ENCODE measurements around a stretch of chr15.

GRCh38 chr15:65423766-65424157, 1.0 kb upstream of the IGDCC4 start:
- PRO-cap: no peak
- RAMPAGE, long total RNA, 3 experiments: no peak in any of the 3 experiments

DNA sequence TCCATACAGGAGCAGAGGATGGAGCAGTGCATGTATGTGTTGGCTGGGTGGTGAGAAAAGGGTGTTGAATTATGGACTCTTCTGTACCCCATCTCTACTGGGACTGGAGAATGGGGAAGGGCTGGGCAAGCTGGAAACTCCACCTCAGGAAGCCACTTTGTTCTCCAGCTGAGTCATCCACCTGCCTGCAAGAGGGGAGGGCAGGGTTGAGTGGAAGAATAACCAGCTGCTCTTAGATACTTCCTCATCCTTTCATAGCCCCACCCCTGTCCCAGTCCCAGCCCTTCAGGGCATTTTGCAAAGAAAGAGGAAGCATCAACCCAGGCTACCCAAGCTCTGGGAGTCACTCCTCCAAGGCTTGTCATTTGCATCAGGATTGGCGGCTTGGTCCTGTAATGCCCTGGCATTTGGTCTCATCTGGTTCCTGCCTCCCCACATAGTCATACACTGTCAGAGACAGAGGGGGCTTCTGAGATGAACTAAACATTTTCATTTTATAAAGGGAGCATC, 33.1 kb downstream of the RAB11A start:
- PRO-cap: no peak
- RAMPAGE, long total RNA, 3 experiments: no peak in any of the 3 experiments

DNA sequence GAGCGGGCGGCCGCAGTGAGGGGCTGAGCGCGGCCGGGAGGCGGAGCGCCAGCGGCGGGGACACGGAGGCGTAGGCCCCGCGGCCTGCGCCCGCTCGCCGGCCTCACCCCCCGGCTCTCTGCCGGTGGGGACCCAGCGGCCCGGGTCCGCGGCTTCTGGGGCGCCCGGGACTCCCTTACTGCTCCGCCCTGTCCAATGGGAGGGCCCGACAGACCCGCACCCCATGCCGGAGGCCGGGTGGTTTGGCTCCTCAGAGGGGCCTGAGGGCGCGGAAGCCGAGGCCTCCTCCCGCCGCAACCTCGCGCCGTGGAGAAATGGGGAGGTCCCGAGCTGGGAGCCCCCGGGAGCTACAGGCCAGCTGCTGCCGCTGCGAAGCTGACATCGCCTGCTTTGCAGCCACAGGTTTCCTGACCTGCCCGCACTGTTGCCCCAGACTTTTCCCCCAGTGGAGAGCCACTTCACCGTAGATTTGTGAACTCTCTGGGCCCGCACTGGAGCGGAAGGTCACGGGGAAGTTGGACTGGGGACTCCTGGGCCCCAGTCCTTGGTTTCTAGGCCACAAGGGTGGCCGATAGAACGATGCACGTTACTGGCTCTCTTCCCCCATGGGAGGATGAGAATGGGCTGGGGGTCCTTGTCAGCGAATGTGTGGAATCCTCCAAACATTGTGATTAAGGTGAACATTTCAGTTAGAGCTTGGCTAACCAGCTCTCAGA, 563 bp downstream of the DIS3L start:
- PRO-cap: bidirectional peak, plus-strand start at position 63 of the sequence, minus-strand start outside the sequence
- RAMPAGE, long total RNA, 3 experiments: start-site peak on the plus strand in 1 of 3 experiments, centred at position 86 of the sequence, 17 reads per replicate

DNA sequence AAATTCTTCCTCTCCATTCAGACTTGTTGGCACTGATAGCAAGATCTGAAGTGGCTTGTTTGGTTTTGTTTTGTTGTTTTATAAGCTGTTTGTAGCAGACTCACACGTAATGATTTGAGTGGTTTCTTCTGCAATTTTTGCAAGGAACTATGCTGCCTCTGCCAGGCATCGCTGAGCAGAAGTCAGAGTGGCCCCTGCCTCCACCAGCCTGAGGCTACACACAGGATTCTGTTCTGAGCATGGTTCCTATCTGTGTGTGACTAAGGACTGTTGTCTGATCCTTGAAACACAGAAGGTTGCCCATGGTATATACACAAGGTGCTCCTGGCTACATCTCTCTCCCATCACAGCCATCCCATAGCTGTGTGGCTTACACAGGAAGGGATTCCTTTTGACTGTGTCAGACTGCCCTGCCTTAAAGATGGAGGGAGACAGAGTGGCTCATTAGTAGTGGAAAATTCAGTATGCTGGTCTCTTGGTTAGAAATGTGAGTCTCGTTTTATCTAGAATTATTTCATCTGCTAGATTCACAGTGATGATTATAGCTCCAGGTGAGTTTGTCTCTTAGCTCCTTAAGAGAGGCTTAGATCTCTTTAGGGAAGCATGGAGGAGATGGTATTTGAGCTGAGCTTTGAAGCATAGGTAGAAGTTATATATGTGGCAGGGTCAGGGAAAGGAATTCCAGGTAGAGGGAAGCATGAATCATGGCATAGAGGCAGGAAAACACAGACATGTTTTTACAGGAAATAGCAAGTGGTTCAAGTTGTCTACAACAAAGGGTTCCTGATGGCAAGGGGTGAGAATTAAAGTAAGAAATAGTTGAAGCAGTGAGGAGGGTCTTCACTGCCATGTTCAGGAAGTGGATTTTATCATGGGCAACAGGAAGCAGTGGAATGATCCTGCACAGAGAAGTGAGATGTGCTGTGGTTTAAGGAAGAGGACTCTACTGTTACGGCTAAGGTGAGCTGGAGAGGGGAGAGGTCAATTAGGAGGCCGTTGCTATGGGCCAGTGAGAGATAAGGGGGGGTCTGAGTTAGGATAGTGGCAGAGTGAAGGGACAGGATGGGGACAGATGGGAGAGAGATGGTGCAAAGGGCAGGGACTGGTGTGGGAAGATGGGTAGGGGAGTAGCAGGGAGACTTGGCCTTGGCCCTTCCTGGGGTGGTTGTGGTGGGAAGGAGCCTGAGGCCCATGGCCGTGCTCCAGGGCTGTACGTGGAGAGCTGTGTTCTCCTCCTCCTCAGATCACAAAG, 37.4 kb downstream of the SNAPC5 start:
- PRO-cap: no peak
- RAMPAGE, long total RNA, 3 experiments: no peak in any of the 3 experiments

GRCh38 chr15:66466706-66467180, 30.8 kb downstream of the SNAPC5 start:
- PRO-cap: no peak
- RAMPAGE, long total RNA, 3 experiments: no peak in any of the 3 experiments

GRCh38 chr15:66470524-66471043, 27.0 kb downstream of the SNAPC5 start:
- PRO-cap: no peak
- RAMPAGE, long total RNA, 3 experiments: no peak in any of the 3 experiments

- PRO-cap: no peak
- RAMPAGE, long total RNA, 3 experiments: no peak in any of the 3 experiments
Measured at GRCh38 chr15:66642481-66642937, 59.5 kb upstream of the SMAD6 start.

DNA sequence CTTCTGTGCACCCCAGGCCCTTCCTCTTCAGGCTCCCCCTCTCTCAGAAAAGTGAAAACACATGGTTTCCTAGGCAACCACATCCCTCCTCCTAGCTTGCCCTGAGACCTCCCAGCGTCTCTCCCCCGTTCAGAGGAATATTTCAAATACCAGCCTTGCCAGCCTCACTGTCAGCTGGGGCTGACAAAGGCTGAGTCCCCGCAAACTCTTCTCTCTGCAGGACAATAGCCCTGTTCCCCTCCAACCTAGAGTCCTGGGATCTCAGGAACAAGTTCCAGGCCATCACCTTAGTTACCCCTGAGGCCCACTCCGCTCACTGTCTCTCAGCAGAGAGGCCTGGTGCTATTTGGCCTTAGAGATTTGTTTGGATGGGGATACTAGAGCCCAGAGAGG, 44.6 kb upstream of the SMAD6 start:
- PRO-cap: no peak
- RAMPAGE, long total RNA, 3 experiments: no peak in any of the 3 experiments

DNA sequence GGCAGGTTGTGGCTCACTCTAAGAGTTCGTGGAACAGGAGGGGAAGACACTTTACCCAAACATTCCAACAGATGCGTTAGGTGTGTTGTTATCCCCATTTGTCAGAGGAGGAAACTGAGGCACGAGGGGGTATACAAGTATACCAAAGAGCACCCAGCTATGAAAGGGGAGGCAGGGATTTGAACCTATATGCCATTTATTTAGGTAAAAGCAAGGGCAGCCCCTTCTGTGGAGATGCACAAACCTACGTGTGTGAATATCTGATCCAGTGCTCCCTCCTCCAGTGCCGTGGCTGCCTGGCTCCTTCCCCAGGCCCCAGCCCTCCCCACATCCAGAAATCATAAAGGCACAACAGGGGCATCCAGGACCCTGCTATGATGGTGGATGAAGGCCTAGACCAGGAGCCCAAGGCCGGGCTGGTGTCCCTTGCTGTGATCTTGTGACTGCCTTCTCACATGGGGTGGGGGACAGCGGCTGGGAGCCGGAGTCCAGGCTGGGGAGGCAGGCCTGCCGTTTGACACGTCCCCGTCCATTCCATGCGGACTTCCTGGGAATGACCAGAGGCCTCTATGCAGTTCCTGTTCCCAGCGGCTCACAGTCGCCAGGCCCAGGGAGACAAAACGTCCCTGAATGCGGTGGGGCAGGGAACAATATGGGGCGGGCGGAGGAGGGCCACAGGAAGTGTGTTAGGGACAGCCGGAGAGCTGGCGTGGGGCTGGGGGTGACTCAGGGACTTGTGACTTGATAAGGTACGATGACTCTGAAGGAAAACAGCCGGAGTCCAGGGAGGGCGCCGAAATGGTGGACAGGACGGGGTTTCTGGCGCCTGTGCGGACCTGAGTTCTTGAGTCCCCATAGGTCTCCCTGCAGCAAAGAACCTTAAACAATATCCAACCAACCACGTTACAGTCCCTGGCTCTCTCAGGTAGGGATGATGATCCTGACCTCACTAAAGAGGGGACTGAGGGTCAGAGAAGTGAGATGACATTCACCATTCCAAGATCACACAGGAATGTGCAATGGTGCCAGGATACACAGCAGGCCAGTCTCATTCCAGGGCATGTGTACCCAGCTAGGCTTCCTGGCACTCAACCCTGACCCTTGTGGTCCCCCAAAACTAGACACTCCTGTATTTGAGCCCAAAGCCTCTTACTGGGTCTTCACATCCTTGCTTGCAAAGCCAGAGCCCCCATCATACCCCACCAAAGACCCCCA, 40.6 kb upstream of the SMAD6 start:
- PRO-cap: bidirectional peak, plus-strand start at position 773 of the sequence, minus-strand start at position 445 of the sequence
- RAMPAGE, long total RNA, 3 experiments: no peak in any of the 3 experiments

GRCh38 chr15:66662313-66662909, 39.6 kb upstream of the SMAD6 start:
- PRO-cap: no peak
- RAMPAGE, long total RNA, 3 experiments: no peak in any of the 3 experiments

DNA sequence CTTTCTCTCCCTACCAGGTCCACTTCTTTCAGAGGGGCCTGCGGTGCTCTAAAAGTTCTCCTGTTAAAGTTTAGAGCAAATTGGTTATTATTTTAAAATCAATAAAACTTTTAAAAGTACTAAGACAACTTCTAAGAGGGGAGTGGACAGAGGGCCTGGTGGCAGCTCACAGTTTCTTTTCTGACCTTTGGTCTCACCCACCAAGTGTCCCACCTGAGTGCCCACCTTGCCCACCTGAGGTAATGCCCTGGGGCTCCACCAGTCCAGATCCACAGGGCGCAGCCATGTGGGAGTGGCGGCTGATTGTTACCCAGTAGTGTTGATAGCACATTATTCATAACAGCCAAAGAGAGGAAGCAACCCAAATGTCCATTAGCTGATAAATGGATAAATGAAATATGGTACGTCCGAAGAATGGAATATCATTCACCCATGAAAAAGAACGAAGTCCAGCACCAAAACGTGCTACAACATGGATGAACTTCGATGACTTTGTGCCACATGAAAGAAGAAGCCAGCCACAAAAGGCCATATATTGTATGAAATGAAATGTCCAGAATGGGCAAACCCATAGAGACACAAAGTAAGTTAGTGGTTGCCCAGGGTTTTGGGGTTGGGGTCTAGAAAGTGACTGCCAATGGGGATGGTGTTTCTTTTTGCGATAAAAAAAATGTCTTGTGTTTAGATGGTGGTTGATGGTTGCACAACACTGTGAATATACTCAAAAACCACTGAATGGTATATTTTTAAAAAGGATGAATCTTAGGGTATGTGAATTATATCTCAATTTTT, 6.3 kb downstream of the SMAD6 start:
- PRO-cap: no peak
- RAMPAGE, long total RNA, 3 experiments: no peak in any of the 3 experiments

GRCh38 chr15:66743960-66744426, 42.0 kb downstream of the SMAD6 start:
- PRO-cap: no peak
- RAMPAGE, long total RNA, 3 experiments: no peak in any of the 3 experiments

GRCh38 chr15:66763228-66763651, 61.2 kb downstream of the SMAD6 start:
- PRO-cap: no peak
- RAMPAGE, long total RNA, 3 experiments: no peak in any of the 3 experiments

GRCh38 chr15:66938542-66938815, 126.9 kb upstream of the SMAD3 start:
- PRO-cap: no peak
- RAMPAGE, long total RNA, 3 experiments: no peak in any of the 3 experiments

GRCh38 chr15:67013655-67014214, 51.7 kb upstream of the SMAD3 start:
- PRO-cap: no peak
- RAMPAGE, long total RNA, 3 experiments: no peak in any of the 3 experiments

DNA sequence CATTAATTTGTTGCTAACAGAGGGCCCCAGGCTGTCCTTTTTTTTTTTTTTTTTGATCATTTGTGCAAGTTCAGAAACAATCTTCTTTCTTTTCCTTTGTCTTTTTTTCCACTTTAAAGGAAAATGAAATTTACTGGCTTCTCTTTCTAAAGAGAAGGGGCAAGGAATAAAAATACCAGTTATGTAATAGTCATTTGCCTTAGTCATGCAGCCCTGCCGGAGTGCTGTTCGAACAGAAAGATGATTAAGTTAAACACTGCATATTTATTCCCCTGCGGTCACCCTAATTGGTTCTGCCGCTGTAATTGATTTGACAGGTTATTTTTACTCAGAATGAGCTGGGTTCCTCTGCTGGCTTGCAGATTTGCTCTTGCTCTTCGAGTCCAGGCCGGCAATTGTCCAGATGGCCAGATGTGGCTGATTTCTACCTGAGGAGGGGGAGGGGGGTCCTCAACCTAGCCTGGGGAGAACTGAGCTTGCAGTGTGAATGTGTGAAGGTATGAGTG, 23.5 kb upstream of the SMAD3 start:
- PRO-cap: no peak
- RAMPAGE, long total RNA, 3 experiments: no peak in any of the 3 experiments

DNA sequence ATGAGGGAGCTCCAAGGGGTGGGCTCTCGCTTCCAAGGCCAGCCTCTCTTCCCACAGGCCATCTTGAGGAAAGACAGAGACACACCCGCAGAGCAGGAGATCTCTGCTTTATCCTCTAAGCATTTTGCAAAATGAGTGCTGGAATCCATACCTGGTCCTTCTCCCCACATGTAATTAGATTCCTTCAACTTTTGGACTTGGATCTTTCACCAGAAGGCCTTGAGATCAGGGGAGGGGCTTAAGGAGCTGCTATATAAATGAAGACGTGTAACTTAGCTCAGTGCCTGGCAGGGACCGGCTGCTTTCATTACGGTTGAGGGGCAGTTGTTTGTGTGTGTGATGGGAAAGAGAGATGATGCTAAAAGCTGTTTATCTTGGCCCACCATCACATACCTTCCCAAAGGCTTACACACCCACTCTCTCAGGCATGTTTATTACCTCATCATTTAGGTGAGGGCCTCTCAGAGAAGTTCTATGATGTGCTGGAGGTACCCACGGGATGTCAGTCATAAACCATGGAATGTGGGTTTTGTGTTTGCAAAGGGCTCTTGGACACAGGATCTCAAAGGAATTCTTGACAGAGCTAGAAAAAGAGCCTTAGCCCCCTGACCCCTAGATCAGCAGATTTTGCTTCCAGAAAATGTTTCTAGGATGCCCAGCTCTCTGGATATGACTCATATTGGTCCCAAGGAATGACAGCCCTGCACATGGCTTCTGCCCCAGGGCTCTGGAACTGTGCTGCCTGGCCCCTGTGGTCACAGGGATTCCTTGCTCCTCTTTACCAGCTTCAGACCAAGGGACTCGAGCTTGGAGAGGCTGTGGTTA, 16.0 kb upstream of the SMAD3 start:
- PRO-cap: no peak
- RAMPAGE, long total RNA, 3 experiments: no peak in any of the 3 experiments

DNA sequence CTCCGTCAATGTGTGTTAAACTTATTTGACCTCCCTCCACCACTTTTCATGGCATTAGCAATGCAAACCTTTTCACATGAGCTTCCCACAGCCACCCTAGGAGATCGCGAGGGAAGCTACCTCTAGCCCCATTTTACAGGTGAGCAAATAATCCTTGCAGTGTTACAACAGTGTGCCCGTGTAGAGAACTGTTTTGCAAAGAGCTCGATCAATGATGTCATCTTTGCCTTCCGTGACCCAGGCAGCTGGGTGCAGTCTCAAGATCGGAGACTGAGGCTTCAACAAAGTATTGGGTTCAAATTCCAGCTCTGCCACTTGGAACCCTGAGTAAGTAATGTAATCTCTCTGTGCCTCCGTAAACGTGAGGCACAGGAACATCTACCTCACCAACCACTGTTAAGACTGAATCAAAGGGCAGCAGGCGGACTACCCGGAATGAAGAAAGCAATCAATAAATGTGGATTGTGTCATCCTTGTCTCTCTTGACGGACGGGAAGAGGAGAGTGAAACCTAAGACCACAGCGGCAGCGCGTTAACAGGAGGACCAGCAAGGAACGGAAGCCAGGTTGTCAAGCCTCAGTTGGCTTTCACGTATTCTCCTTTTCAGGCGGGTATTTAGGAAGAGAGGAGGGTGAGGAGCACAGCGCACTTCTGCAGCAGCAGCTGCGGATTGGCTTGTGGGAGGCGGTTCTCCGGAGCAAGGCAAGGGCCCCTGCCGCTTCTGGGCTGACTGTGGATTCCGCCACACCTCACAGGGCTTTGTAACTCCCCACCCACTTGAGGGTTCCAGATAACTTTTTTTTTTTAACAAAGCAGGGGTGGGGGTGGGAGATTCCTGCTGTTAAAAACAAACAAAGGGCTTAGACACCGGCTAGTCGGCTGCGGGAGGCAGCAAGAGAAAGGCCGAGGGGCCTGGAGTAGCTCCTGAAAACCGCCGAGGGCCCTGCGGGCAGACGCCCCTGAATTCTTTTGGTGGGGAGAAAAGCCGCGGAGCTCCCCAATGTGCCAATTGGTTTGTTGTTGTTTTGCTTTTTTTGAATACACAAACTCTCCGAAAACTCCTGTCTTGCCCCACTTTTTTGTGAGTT, 1.4 kb upstream of the SMAD3 start:
- PRO-cap: unidirectional peak, plus-strand start at position 643 of the sequence; unidirectional peak, plus-strand start at position 874 of the sequence
- RAMPAGE, long total RNA, 3 experiments: no peak in any of the 3 experiments

GRCh38 chr15:67080358-67081687, 15.4 kb downstream of the SMAD3 start:
- PRO-cap: bidirectional peak, plus-strand start at chr15:67081399, minus-strand start at chr15:67081237
- RAMPAGE, long total RNA, 3 experiments: no peak in any of the 3 experiments

GRCh38 chr15:67101760-67102454, 36.5 kb downstream of the SMAD3 start:
- PRO-cap: no peak
- RAMPAGE, long total RNA, 3 experiments: no peak in any of the 3 experiments

Measured in gastrocnemius medialis (tissue), 3 donors.